K562 (cell line): ENCODE measurements around the genes TRAPPC6A, PPP1R13L, GPR4 and QPCTL.

DNA sequence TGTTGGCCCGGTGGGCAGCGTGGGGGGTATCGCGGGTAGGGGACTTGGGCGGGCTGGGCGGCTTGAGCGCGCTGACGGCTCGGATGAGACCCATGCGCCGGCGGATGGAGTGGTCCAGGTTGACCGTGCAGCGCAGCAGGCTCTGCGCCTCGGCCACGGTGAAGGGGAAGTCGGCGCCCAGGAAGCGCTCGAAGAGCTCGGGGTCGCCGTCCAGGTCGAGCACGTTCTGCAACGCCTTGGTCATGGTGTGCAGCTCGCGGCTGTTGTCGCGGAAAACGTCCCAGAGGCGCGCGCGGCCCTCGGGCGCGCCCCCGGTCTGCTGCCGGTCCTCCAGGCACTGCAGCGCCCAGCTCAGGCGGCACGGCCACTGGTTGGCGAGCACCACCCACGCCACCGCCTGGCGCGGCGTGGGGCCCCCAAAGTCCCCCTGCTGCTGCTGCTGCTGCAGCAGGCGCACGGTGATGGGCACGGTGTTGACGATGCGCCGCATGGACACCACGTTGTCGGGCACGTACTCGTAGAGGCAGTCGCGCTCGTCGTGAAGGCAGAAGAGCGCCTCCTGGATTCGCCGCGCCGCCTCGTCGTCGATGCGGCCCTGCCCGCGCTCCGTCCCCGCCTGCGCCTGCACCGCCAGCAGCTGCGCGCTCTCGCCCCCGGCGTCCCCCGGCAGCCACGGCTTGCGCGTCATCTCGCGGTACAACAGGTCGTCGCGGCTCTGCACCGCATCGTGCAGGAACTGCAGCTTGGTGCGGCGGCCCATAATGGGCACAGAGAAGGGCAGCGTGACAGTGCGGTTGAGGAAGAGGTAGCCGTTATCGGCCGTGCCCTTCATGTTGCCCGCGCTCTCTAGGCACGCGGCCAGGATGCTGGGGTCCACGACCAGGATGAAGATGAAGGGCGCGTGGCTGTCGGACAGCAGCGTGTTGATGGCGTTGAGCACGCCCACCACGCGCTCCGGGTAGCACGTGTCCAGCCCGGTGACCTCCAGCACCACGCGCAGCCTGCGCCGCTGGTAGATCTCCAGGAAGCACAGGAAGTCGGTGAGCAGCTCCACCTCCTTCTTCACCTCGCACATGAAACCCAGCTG lies 8.4 kb downstream of the NKPD1 start:
- RAMPAGE, long total RNA: no peak
- RRBS: 97% methylated on average over 10 of the region's 125 CpGs
PRO-cap:
- standard: no peak
- CoPRO, capped RNA only, 2 experiments: no peak in any of the 2 experiments
- CoPRO, capped and uncapped RNA, 2 experiments: no peak in any of the 2 experiments
- CoPRO, uncapped RNA only, 2 experiments: no peak in any of the 2 experiments
CAGE:
- cytosol, long polyA plus RNA: no peak
- long polyA plus RNA: no peak
- nucleolus, long total RNA: no peak
- nucleus, long polyA plus RNA: no peak

GRCh38 chr19:45164550-45165143 lies 3.9 kb upstream of the NKPD1 start:
- RAMPAGE, long total RNA: no peak
- RRBS: 44% methylated on average over 5 of the region's 22 CpGs
PRO-cap:
- standard: no peak
- CoPRO, capped RNA only, 2 experiments: no peak in any of the 2 experiments
- CoPRO, capped and uncapped RNA, 2 experiments: no peak in any of the 2 experiments
- CoPRO, uncapped RNA only, 2 experiments: no peak in any of the 2 experiments
CAGE:
- cytosol, long polyA plus RNA: no peak
- long polyA plus RNA: no peak
- nucleolus, long total RNA: no peak
- nucleus, long polyA plus RNA: no peak

DNA sequence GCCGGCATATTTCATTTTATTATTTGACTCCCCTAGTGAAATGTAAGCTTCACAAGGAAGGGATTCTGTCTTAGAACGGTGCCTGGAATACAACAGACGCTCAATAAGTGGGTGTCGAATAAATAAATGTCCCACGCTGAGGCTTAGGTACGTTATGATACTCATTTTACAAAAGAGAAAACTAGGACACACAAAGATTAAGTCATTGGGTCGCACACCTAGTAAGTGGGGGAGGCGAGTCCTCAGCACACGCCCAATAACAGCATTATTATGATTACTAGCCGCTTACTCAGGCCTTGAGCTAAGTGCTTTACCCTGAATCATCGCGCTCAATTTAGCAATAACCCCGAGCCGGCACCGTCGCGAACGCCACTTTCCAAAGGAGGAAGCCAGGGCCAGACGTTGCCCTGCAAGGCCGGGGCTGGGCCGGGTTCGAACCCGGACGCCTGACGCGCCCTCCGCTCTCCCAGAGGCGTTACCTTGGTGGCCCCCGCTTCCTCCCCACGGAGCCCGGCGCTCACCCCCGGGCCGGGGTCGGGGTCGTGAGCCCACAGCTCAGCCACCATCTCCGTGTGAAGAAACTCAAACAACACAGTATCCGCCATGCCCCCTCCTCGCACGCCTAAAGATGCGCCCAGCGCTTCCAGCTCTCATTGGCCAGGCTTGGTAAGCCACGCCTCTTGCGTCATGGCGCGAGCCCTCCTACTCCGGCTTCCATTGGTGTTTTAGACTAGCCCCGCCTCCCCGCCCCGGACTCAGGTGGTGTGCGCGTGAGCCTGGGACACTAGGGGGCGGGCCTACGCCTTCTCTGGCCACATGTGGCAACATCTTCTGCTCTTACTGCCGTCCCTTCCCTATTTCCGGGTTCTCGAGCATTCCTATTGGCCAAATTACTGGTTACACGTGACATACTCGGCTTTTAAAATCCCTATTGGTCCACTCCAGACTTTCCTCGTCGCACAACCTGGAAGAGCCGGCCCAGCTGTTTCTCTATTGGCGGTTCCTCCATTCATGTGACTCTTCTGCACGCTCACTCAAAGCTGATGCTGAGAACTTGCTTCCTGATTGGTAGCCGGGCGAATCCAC lies at the start of gene TRAPPC6A:
TSS of gene TRAPPC6A (minus strand) at position 624 of the 1,086 bp plus-strand sequence.
- RAMPAGE, long total RNA: start-site peak on the minus strand centred at position 627 of the sequence, 8 bp wide, 112 and 51 reads in 2 replicates
- RRBS: 3% methylated on average over 22 of the region's 66 CpGs
PRO-cap:
- standard: bidirectional peak, plus-strand start at position 372 of the sequence, minus-strand start at position 382 of the sequence; bidirectional peak, plus-strand start at position 752 of the sequence, minus-strand start at position 624 of the sequence; bidirectional peak, plus-strand start outside the sequence, minus-strand start at position 1,013 of the sequence
- CoPRO, capped RNA only, 2 experiments: peak in 2 of 2 experiments; most common plus-strand start position 733 of the sequence (in 1); most common minus-strand start position 624 of the sequence (in 2)
- CoPRO, capped and uncapped RNA, 2 experiments: peak in 2 of 2 experiments; most common plus-strand start position 690 of the sequence (in 1); most common minus-strand start position 624 of the sequence (in 2)
- CoPRO, uncapped RNA only, 2 experiments: peak in 1 of 2 experiments; most common minus-strand start position 1,013 of the sequence (in 1)
CAGE:
- cytosol, long polyA plus RNA: start-site peak on the minus strand centred at position 609 of the sequence, 33 bp wide, 1,652 and 1,097 reads in 2 replicates
- long polyA plus RNA: start-site peak on the minus strand centred at position 624 of the sequence, 63 bp wide, 1,300 and 1,212 reads in 2 replicates
- nucleolus, long total RNA: no peak
- nucleus, long polyA plus RNA: start-site peak on the minus strand centred at position 609 of the sequence, 32 bp wide, 644 and 539 reads in 2 replicates

DNA sequence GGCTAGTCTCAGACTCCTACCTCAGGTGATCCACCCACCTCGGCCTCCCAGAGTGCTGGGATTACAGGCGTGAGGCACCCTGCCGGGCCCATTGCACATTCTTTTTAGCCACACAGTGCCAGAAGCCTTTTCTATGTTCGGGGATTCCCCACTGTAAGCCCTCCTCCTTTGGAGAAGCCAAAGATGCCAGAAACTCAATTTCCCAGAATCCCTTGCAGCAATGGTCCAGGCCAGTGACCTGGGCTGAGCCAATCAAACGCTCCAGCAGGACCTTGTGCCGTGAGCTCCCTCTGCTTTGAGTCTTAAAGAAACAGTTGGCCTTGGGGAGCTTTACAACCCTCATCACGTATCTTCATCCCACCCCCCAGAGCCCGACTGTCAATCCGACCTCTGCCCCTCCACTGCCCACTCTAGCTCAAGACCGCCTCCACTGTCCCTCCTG lies 3.5 kb upstream of the CKM start:
- RAMPAGE, long total RNA: no peak
- RRBS: no CpG with 5 or more reads among the region's 10 CpGs
PRO-cap:
- standard: no peak
- CoPRO, capped RNA only, 2 experiments: no peak in any of the 2 experiments
- CoPRO, capped and uncapped RNA, 2 experiments: no peak in any of the 2 experiments
- CoPRO, uncapped RNA only, 2 experiments: no peak in any of the 2 experiments
CAGE:
- cytosol, long polyA plus RNA: no peak
- long polyA plus RNA: no peak
- nucleolus, long total RNA: no peak
- nucleus, long polyA plus RNA: no peak

GRCh38 chr19:45404976-45405941 lies at the start of gene PPP1R13L:
Gene PPP1R13L, minus strand, starts transcription at chr19:45405069.
- RAMPAGE, long total RNA: no peak
- RRBS: 5% methylated on average over 13 of the region's 58 CpGs
PRO-cap:
- standard: bidirectional peak, plus-strand start at chr19:45405262, minus-strand start at chr19:45405052
- CoPRO, capped RNA only, 2 experiments: no peak in any of the 2 experiments
- CoPRO, capped and uncapped RNA, 2 experiments: no peak in any of the 2 experiments
- CoPRO, uncapped RNA only, 2 experiments: no peak in any of the 2 experiments
CAGE:
- cytosol, long polyA plus RNA: no peak
- long polyA plus RNA: no peak
- nucleolus, long total RNA: no peak
- nucleus, long polyA plus RNA: no peak

- RAMPAGE, long total RNA: no peak
- RRBS: 3% methylated on average over 13 of the region's 41 CpGs
PRO-cap:
- standard: bidirectional peak, plus-strand start at chr19:45443642, minus-strand start at chr19:45443473
- CoPRO, capped RNA only, 2 experiments: peak in 2 of 2 experiments; most common plus-strand start chr19:45443642 (in 1); most common minus-strand start chr19:45443473 (in 1)
- CoPRO, capped and uncapped RNA, 2 experiments: no peak in any of the 2 experiments
- CoPRO, uncapped RNA only, 2 experiments: no peak in any of the 2 experiments
CAGE:
- cytosol, long polyA plus RNA: no peak
- long polyA plus RNA: no peak
- nucleolus, long total RNA: no peak
- nucleus, long polyA plus RNA: no peak
These were observed 19.6 kb upstream of the ERCC1 start for GRCh38 chr19:45443231-45443898.

GRCh38 chr19:45443899-45445136 lies 20.6 kb upstream of the ERCC1 start:
- RAMPAGE, long total RNA: no peak
- RRBS: 5% methylated on average over 7 of the region's 65 CpGs
PRO-cap:
- standard: bidirectional peak, plus-strand start at chr19:45444473, minus-strand start at chr19:45444372
- CoPRO, capped RNA only, 2 experiments: peak in 2 of 2 experiments; most common plus-strand start chr19:45444473 (in 2); most common minus-strand start chr19:45444380 (in 1)
- CoPRO, capped and uncapped RNA, 2 experiments: peak in 2 of 2 experiments; most common plus-strand start chr19:45444473 (in 2); most common minus-strand start chr19:45444230 (in 1)
- CoPRO, uncapped RNA only, 2 experiments: peak in 1 of 2 experiments; most common plus-strand start chr19:45444508 (in 1); most common minus-strand start chr19:45444474 (in 1)
CAGE:
- cytosol, long polyA plus RNA: no peak
- long polyA plus RNA: no peak
- nucleolus, long total RNA: no peak
- nucleus, long polyA plus RNA: no peak

DNA sequence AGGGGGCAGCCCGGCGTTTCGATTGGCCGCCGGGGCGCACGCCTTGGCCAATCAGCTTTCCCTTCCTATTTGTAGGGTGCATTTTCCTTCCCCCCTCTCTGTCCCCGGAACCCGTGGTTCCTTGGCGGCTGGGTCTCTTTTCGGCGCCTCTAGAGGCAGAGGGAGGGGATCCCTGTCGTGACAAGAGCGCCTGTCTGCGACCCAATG lies 1.5 kb downstream of the FOSB start:
- RAMPAGE, long total RNA: no peak
- RRBS: 2% methylated on average over 4 of the region's 15 CpGs
PRO-cap:
- standard: bidirectional peak, plus-strand start at position 101 of the sequence, minus-strand start outside the sequence
- CoPRO, capped RNA only, 2 experiments: peak in 2 of 2 experiments; most common plus-strand start position 101 of the sequence (in 2)
- CoPRO, capped and uncapped RNA, 2 experiments: peak in 1 of 2 experiments; most common plus-strand start position 97 of the sequence (in 1)
- CoPRO, uncapped RNA only, 2 experiments: no peak in any of the 2 experiments
CAGE:
- cytosol, long polyA plus RNA: no peak
- long polyA plus RNA: no peak
- nucleolus, long total RNA: no peak
- nucleus, long polyA plus RNA: no peak

GRCh38 chr19:45506386-45506665 lies 953 bp upstream of the VASP start:
- RAMPAGE, long total RNA: no peak
- RRBS: 2% methylated on average over 11 of the region's 18 CpGs
PRO-cap:
- standard: bidirectional peak, plus-strand start at chr19:45506618, minus-strand start at chr19:45506547
- CoPRO, capped RNA only, 2 experiments: peak in 2 of 2 experiments; most common plus-strand start chr19:45506618 (in 2); most common minus-strand start chr19:45506547 (in 2)
- CoPRO, capped and uncapped RNA, 2 experiments: peak in 2 of 2 experiments; most common plus-strand start chr19:45506618 (in 2); most common minus-strand start chr19:45506526 (in 1)
- CoPRO, uncapped RNA only, 2 experiments: no peak in any of the 2 experiments
CAGE:
- cytosol, long polyA plus RNA: no peak
- long polyA plus RNA: no peak
- nucleolus, long total RNA: no peak
- nucleus, long polyA plus RNA: no peak

- RAMPAGE, long total RNA: no peak
- RRBS: 85% methylated on average over 3 of the region's 11 CpGs
PRO-cap:
- standard: no peak
- CoPRO, capped RNA only, 2 experiments: no peak in any of the 2 experiments
- CoPRO, capped and uncapped RNA, 2 experiments: no peak in any of the 2 experiments
- CoPRO, uncapped RNA only, 2 experiments: no peak in any of the 2 experiments
CAGE:
- cytosol, long polyA plus RNA: no peak
- long polyA plus RNA: no peak
- nucleolus, long total RNA: no peak
- nucleus, long polyA plus RNA: no peak
These were observed 36.4 kb downstream of the OPA3 start for GRCh38 chr19:45548088-45548814.

GRCh38 chr19:45601993-45602512 lies at the start of gene GPR4:
Gene GPR4, minus strand, starts transcription at chr19:45602212.
- RAMPAGE, long total RNA: no peak
- RRBS: 6% methylated on average over 20 of the region's 41 CpGs
PRO-cap:
- standard: no peak
- CoPRO, capped RNA only, 2 experiments: no peak in any of the 2 experiments
- CoPRO, capped and uncapped RNA, 2 experiments: no peak in any of the 2 experiments
- CoPRO, uncapped RNA only, 2 experiments: no peak in any of the 2 experiments
CAGE:
- cytosol, long polyA plus RNA: no peak
- long polyA plus RNA: no peak
- nucleolus, long total RNA: no peak
- nucleus, long polyA plus RNA: no peak

- RAMPAGE, long total RNA: no peak
- RRBS: 17% methylated on average over 6 of the region's 58 CpGs
PRO-cap:
- standard: no peak
- CoPRO, capped RNA only, 2 experiments: no peak in any of the 2 experiments
- CoPRO, capped and uncapped RNA, 2 experiments: no peak in any of the 2 experiments
- CoPRO, uncapped RNA only, 2 experiments: peak in 1 of 2 experiments; most common plus-strand start chr19:45681524 (in 1); most common minus-strand start chr19:45681958 (in 1)
CAGE:
- cytosol, long polyA plus RNA: no peak
- long polyA plus RNA: no peak
- nucleolus, long total RNA: no peak
- nucleus, long polyA plus RNA: no peak
These were observed 10.0 kb downstream of the SNRPD2 start for GRCh38 chr19:45681423-45682413.

- RAMPAGE, long total RNA: start-site peak on the plus strand at chr19:45692673-45692695, 210 and 313 reads in 2 replicates
- RRBS: 3% methylated on average over 3 of the region's 77 CpGs
PRO-cap:
- standard: bidirectional peak, plus-strand start at chr19:45692485, minus-strand start at chr19:45692240; bidirectional peak, plus-strand start at chr19:45692695, minus-strand start at chr19:45692494
- CoPRO, capped RNA only, 2 experiments: peak in 2 of 2 experiments; most common plus-strand start chr19:45692695 (in 2); most common minus-strand start chr19:45692494 (in 1)
- CoPRO, capped and uncapped RNA, 2 experiments: peak in 2 of 2 experiments; most common plus-strand start chr19:45692695 (in 2); most common minus-strand start chr19:45692405 (in 1)
- CoPRO, uncapped RNA only, 2 experiments: peak in 2 of 2 experiments; most common plus-strand start chr19:45692690 (in 1); most common minus-strand start chr19:45692558 (in 1)
CAGE:
- cytosol, long polyA plus RNA: no peak
- long polyA plus RNA: no peak
- nucleolus, long total RNA: no peak
- nucleus, long polyA plus RNA: start-site peak on the plus strand at chr19:45692639-45692696, 330 and 234 reads in 2 replicates
These were observed at the start of gene QPCTL for GRCh38 chr19:45692138-45693310. Gene QPCTL, plus strand, starts transcription at chr19:45692666.

DNA sequence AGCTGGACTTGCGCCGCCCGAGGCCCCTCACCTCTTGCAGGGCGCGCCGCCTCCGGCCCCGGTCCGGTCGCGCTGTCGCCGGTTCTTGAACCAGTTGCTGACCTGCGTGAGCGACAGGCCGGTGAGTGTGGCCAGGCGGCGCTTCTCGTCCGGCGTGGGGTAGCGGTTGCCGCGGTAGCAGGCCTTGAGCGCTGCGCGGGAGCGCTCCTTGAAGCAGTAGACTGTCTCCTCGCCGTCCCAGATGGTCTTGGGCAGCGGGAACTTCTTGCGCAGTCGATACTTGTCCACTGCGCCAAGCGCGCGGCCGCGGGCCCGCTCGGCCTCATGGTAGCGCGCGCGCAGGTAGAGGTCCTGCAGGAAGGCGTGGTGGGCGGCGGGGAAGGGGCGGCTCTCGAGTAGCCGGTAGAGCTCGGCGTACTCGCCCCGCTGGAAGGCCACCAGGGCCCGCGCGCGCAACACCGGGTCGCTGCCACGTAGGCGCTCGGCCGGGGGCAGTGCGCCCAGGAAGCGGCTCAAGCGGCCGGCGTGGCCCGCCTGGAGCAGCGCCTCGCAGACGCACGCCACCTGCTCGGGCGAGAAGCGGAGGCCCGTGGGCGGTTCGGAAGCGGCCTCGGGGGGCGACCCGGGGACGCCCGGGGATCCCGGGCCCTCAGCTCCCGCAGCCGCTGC lies 907 bp downstream of the SIX5 start:
- RAMPAGE, long total RNA: no peak
- RRBS: 4% methylated on average over 24 of the region's 90 CpGs
PRO-cap:
- standard: bidirectional peak, plus-strand start at position 356 of the sequence, minus-strand start at position 249 of the sequence
- CoPRO, capped RNA only, 2 experiments: peak in 2 of 2 experiments; most common plus-strand start position 405 of the sequence (in 2); most common minus-strand start position 249 of the sequence (in 2)
- CoPRO, capped and uncapped RNA, 2 experiments: peak in 1 of 2 experiments; most common plus-strand start position 100 of the sequence (in 1); most common minus-strand start position 87 of the sequence (in 1)
- CoPRO, uncapped RNA only, 2 experiments: peak in 1 of 2 experiments; most common plus-strand start position 405 of the sequence (in 1); most common minus-strand start position 300 of the sequence (in 1)
CAGE:
- cytosol, long polyA plus RNA: start-site peak on the minus strand centred at position 254 of the sequence, 31 bp wide, 21 and 18 reads in 2 replicates
- long polyA plus RNA: no peak
- nucleolus, long total RNA: no peak
- nucleus, long polyA plus RNA: no peak

DNA sequence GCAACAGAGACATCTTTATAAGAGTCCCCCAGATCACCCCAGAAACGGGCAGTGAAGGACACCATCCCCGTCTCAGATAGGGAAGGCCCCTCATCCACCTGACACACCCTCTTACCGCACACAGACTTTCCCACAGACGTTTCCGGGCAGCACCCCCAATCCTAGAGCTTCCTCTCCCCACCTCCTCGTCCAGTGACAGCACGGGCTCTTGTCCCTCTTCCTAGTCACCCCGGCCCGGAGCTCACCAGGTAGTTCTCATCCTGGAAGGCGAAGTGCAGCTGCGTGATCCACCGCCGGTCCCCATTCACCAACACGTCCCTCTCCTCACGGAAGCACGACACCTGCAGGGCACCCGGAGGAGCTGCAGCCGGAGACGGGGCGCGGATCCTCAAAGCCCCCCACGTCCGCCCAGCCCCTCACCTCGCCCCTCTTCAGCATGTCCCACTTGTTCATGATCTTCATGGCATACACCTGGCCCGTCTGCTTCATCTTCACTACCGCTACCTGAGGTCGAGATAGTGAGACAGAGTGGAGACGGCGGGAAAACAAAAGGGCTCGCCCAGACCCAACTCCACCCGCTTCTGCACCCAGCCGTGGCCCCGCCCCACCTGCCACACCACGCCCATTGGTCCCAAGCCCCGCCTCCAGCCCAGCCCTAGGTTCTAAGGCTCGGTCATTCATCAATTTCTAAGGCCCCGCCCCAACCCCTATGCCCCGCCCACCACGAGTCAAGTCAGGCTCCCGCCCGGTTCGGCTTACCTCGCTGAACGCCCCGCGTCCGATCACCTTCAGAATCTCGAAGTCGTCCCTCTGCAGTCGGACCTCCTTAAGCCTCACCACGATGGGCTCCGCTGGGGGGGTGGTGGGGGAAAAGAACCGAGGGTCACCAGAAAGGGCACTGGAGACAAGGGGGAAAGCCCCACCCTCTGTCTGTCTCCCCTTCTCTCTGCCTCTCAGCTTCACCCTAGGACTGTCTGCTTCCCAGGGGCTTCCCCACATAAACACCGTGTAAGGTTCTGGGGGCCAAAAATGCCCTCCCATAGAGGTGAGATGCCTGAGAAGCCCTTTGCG lies 2.9 kb downstream of the DMPK start:
- RAMPAGE, long total RNA: no peak
- RRBS: 5% methylated on average over 12 of the region's 55 CpGs
PRO-cap:
- standard: bidirectional peak, plus-strand start at position 791 of the sequence, minus-strand start at position 585 of the sequence
- CoPRO, capped RNA only, 2 experiments: peak in 1 of 2 experiments; most common plus-strand start position 785 of the sequence (in 1); most common minus-strand start position 552 of the sequence (in 1)
- CoPRO, capped and uncapped RNA, 2 experiments: no peak in any of the 2 experiments
- CoPRO, uncapped RNA only, 2 experiments: no peak in any of the 2 experiments
CAGE:
- cytosol, long polyA plus RNA: start-site peak on the minus strand centred at position 583 of the sequence, 56 bp wide, 130 and 47 reads in 2 replicates
- long polyA plus RNA: no peak
- nucleolus, long total RNA: no peak
- nucleus, long polyA plus RNA: no peak

- RAMPAGE, long total RNA: no peak
- RRBS: no CpG with 5 or more reads among the region's 30 CpGs
PRO-cap:
- standard: no peak
- CoPRO, capped RNA only, 2 experiments: no peak in any of the 2 experiments
- CoPRO, capped and uncapped RNA, 2 experiments: no peak in any of the 2 experiments
- CoPRO, uncapped RNA only, 2 experiments: peak in 2 of 2 experiments; most common plus-strand start chr19:45783128 (in 1); most common minus-strand start chr19:45783748 (in 2)
CAGE:
- cytosol, long polyA plus RNA: no peak
- long polyA plus RNA: no peak
- nucleolus, long total RNA: no peak
- nucleus, long polyA plus RNA: no peak
These were observed 1.1 kb upstream of the DMPK start for GRCh38 chr19:45783016-45784149.